Renal cortical epithelial cell (primary cell): ENCODE measurements around a stretch of chr3.

- RRBS, result no CpG with 5 or more reads among the region's 7 CpGs
These were observed 5.8 kb downstream of the MBNL1 start for GRCh38 chr3:152274125-152275324.

DNA sequence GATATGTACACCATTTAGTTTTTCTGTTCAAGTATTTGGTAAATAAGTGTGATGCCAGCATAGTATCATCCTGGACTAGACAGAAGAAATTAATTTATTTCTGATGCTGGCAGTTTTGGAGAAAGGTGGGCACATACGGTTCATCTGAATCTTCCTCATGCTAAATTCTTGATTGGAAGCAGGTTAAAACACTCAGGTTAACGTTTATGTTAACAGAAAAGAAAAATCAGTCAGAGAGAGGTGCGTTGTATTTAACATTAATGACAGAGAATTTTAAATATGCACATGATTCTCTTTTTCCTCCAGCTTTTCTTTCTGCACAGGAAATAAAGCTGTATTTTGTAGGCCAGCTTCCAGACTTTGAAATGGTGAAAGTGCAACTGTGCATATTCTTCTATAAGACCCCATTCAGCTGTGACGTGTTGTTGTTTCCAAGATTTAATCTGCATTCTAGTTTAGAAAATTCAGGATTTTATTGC is 11.7 kb downstream of the MBNL1 start:
- RRBS, result no CpG with 5 or more reads among the region's 4 CpGs

DNA sequence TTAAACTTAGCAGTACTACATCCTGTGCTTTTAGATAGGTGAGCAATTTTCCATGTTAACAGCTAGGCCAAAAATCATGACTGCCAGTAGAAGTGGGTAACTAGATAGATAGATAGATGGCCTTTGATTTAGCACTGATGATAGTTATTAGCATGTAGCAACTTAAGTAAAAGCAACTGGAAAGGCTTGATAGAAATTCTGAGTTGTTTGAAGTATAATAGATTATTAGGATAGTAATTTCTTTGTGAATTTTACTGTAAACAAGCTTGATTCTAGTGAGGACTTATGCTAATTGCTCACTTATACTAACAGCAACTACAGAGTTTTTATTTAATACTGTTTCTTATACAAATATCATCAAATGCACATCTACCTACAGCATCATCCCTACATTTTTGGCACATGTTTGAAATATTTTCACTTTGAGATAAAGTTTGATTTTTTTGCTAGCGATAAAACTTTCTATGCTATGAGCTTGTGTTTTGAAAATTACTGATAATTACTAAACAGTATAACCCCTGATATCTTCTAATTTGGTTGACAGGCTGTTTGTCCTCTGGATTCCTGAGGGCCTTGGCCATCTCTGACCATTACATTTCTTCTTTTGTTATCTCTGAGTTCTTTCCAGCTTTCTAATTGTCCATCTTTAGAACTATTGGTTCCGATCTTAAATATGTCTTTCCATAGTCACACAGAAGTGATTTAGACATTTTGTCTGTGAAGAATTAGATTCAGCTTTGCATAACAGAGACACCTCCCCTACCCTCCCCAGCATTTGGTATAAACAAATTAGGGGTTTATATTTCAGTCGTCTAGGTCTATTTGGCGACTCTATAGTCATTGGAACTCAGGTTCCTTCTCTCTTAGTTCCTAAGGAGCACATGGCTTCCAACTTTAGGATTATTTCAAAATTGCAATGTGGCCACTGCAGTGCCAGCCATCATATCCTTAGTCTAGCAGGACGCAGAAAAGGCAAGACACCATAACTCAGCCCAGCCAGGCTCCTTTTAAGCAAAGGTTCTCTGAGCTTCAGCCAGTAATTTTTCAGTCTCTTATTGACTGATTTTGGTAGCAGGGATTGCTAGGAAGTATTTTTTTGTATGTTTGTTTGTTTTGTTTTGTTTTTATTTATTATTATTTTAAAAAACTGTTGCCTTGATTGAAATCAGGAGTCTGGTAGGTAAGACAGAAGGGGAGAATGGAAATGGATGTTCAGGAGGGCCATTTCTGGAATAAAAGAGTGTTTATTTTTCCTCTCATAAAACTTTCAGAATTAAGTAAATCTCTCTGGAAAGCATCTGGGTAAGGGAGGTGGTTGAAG is 37.2 kb downstream of the MBNL1 start:
- RRBS, result no CpG with 5 or more reads among the region's 5 CpGs

GRCh38 chr3:152341980-152342809 is 73.5 kb downstream of the MBNL1 start:
- RRBS, result no CpG with 5 or more reads among the region's 3 CpGs

DNA sequence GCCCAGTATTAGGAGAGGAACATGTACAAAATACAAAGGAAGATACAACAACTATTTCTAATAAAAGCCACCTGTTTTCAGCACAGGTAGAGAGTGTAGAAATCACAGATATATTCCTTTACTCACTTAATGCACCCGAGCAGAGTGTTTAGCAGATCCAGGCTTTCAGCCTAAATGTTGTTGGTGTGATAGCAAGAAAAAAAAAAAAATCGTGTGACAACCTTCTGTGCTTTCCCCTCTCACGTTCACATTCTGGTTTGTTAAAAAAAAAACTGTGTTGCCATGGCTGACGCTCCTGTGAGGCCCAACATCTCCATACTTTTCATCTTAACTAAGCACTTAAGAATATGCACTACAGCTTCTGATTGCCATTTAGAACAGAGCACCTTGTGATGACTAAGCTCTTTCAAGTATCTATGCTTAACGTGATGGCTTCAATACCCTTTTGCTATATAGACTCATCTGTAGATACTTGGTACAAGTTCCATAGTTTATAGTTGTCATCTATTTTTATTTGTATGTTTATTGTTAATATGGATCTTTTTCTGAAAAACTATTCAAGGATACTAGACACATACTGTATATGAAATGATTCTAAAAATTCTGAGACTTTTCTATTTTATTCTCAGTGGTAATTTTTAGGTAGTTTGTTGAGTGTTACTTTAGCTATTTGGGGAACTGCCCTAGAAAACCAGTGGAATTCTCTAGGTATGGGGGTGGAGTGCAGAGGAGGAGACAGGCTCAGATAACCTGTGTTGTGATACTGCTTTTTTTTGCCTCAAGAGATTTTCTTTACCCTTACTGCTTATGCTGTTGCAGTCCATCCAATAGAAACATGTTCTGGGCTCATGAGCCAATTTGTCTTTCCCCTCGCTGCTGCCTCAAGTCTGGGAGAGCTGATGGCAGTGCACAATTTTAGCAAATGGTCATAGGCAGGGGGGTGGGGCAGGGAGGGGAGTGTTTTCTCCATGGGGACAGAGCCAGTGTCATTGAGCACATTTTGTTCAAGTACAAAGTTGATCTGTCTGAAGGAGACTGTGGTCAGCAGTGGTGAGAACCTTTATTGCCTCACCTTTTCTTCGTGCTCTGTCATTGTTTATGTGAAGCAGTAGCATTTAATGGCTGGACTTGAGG is 134.6 kb downstream of the MBNL1 start:
- RRBS, result no CpG with 5 or more reads among the region's 7 CpGs

DNA sequence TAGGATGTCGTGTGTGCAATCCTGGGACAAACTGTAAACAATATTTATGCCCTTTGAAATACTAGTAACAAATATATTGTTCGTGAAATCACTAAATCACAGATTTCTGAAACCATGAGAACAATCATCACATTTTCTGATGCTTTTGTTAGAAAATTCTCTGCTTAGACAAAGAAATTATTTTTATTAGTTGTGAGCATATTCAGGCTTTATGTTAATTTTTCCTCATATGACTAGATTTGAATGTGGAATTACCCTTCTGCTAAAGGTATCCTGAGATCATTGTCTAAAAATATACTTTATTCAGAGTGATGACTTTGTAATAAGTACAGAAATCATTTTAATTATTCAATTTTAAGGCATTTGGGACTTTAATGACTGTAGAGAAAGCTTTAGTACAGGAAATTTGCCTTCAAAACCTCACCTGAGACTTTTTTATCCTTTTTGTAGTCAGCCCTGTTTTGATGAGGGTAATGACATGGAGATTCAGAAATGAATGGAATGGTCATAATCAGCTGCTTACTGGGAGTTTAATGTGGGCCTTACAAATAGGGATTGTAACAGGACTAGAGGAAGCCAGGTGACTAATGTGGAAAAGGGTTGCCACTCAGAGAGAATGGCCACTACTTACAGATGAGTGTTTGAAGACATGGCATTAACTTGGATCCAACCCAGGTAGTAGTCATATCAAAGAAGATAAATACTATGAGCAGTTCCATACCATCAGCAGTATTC is 148.2 kb downstream of the MBNL1 start:
- RRBS, result no CpG with 5 or more reads among the region's 2 CpGs

- RRBS, result no CpG with 5 or more reads among the region's 23 CpGs
These were observed 696 bp upstream of the RAP2B start for GRCh38 chr3:153161300-153161760.

DNA sequence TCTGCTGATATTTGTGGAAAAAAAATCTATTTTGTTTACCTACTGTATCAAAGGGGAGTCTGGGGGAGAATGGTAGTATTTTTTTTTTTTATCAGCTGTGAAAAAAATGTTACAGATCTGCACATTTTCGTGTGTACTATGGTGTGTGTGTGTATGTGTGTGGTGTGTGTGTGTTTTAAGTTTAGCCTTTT is 1.9 kb downstream of the RAP2B start:
- RRBS, result no CpG with 5 or more reads among the region's 1 CpG

GRCh38 chr3:153167447-153168459 is 5.7 kb downstream of the RAP2B start:
- RRBS, result no CpG with 5 or more reads among the region's 2 CpGs

- RRBS, result no CpG with 5 or more reads among the region's 8 CpGs
These were observed 141.2 kb upstream of the ARHGEF26 start for GRCh38 chr3:153979831-153980604.

GRCh38 chr3:154060498-154061084 is 60.6 kb upstream of the ARHGEF26 start:
- RRBS, result no CpG with 5 or more reads among the region's 2 CpGs

DNA sequence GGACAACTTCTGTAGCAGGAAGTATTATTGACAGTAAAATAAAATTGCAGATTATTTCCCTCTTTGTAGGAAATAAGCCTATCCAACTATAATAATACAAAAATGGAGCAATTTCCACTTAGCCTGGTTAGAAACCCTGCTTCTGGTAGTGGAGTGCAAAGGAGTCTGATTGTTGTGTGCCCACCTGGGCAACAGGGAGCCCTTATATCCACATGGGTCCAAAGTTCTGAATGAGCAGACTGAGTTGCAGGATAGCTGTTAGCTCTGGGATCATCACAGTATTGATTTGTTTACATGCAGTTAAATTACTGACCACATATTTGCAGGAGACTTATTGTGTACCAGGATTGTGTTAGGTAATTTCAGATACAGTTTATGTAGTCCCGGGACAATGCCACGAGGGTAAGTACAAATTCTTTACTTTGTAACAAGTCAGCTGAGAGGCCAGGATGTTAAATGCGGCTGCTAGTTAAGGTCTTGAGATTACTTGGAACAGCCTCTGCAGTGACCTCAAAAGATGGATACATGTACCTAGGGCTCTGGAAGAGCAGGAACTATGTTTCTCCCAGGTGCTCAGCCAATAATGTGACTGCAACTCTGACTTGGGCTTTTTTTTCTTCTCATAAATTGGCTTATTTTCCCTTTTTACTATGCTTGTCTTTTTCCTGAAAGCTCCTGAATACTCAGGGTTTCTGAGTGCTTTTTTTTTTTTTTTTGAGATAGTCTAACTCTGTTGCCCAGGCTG is 18.9 kb downstream of the ARHGEF26 start:
- RRBS, result no CpG with 5 or more reads among the region's 3 CpGs

DNA sequence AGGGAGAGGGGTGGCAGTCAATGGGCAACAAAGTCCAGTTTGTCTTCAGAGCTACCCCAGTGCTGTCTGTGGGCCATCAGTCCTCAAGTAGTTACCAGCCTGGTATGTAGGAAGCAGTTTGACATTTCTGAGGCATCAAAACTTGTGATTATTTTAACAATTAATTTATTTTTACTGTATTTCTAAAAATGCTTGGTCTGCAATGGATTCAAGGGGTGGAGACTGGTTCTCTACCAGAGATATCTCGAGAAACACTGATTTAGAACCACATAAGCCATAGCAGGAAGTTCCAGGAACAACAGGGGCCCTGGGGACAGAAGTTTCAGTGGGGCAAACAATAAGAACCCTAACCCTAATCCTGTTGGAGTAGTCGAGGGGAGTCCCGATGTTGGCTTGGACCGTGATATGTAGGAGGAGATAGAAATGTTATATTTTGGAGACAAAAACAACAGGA is 77.9 kb downstream of the DHX36 start:
- RRBS, result no CpG with 5 or more reads among the region's 4 CpGs

GRCh38 chr3:155109820-155110516 is 29.8 kb downstream of the MME start:
- RRBS, result no CpG with 5 or more reads among the region's 7 CpGs

DNA sequence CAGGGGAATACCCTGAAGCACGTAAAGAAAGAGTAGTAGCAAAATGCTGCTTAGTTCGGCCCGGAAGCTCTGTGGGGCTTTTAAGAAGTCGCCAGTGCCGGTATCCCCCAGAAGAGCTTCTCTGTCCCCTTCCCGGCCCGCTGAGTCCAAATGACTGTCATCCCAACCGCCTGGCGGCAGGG is 605 bp downstream of the SLC33A1 start:
- RRBS, result 0% methylated on average over 3 of the region's 9 CpGs

- RRBS, result no CpG with 5 or more reads among the region's 8 CpGs
These were observed 28.6 kb downstream of the KCNAB1 start for GRCh38 chr3:156148881-156149415.

DNA sequence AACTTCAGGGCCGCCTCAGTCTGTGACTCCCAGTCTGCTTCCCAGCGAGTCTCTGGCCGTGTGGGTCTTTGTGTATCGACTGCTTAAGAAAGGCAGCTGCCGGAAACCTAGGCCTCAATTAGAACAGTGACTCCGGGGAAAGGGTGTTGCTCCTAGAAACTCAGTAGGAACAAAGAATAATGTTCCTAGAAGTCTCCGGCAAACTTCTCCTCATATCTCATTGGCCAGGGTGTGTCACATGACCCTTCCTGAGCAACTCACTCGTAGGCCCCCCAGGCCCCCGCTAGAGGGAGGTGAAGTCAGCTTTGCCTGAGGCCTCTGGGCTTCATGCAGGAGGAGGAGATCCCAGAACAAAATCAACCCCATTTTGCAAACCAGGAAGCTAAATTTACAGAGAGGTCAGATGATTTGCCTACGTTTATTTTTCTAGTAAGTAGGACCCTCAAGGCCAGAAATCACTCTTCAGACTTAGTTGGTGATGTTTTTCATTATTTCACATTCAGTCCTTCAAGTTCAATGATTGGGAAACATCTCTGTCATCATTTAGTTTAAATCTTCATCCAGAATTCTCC is 99.1 kb downstream of the SSR3 start:
- RRBS, result 100% methylated on average over 2 of the region's 10 CpGs

DNA sequence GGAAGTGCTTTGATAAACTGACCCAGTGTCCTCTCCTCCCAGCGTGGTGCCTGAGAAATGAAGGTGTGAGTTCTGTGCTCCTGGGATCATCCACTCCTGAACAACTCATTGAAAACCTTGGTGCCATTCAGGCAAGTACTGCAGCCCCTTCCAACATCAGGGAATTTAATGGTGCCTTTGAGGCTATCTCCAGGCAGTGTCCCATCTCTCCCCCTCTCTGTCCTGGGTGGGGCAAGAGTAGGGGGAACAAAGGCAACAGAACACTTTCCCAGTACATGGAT is 23.6 kb downstream of the SSR3 start:
- RRBS, result no CpG with 5 or more reads among the region's 1 CpG

GRCh38 chr3:156542134-156543494 is 12.3 kb downstream of the SSR3 start:
- RRBS, result no CpG with 5 or more reads among the region's 6 CpGs